Paraaortic lymph node (tissue), 1 donor: Measurements from ENCODE around the genes CPNE8 and SLC2A13.

DNA sequence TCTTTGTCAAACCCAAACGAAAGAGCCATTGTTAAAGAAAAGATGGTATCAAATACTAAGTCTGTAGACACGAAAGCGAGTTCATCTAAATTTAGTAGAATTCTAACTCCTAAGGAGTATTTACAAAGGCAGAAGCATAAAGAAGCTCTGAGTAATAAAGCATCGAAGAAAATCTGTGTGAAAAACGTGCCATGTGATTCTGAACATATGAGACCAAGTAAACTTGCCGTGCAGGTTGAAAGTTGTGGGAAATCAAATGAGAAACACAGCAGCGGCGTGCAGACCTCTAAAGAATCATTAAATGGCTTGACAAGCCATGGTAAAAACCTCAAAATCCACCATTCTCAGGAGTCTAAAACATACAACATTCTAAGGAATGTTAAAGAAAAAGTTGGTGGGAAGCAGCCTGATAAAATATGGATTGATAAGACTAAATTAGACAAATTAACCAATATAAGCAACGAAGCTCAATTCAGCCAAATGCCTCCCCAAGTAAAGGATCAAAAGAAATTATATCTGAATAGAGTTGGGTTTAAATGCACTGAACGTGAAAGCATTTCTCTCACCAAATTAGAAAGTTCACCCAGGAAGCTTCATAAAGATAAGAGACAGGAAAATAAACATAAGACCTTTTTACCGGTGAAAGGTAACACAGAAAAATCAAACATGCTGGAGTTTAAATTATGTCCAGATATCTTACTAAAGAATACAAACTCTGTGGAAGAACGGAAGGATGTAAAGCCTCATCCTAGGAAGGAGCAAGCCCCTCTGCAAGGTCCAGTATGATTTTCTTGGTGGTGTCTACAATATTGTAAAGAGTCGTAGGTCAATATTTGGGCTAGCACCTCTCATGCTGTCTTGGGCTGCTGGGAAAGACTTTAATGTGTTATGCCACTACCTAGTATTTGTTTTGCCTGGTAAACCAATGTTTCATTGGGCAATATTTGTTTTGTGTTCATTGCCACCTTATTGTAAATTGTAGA is 26.3 kb downstream of the RESF1 start:
- PRO-cap = no peak

- PRO-cap = no peak
Observed at GRCh38 chr12:32107670-32108311, 1.1 kb downstream of the BICD1 start.

GRCh38 chr12:32118725-32119256 is 12.1 kb downstream of the BICD1 start:
- PRO-cap = no peak

DNA sequence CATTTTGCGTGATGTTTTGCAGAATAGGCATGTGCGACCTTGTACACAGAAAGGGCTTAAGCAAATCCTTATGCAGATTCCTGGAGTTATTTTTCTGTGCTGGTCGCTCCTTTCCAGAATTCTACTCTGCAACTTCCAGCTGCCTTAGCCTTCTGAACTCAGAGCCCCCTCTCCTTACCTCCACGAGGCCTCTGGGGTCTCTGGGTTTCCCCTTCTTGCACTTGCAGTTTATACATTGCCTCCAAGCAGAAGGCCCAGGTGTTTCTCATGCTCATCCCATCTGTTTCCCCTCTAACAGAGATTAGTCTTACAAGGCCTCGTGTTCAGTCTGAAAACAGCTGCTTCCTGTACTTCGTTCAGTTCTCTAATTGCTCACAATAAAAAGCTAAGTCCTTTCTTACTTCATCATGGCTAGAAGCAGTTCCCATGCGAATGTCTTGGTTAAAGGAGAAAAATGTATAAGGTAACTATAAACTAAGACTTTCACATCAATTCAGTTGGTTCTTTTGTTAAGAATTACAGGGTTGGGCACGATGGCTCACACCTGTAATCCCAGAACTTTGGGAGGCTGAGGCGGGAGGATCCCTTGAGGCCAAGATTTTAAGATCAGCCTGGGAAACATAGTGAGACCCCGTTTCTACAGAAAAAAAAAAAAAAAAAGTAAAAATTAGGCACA is 134.3 kb upstream of the FGD4 start:
- PRO-cap = no peak

- PRO-cap = no peak
Observed at GRCh38 chr12:32455793-32456159, 56.4 kb downstream of the FGD4 start.

- PRO-cap = no peak
Observed at GRCh38 chr12:32486227-32486592, 86.9 kb downstream of the FGD4 start.

- PRO-cap = no peak
Observed at GRCh38 chr12:32497762-32498132, 98.4 kb downstream of the FGD4 start.

DNA sequence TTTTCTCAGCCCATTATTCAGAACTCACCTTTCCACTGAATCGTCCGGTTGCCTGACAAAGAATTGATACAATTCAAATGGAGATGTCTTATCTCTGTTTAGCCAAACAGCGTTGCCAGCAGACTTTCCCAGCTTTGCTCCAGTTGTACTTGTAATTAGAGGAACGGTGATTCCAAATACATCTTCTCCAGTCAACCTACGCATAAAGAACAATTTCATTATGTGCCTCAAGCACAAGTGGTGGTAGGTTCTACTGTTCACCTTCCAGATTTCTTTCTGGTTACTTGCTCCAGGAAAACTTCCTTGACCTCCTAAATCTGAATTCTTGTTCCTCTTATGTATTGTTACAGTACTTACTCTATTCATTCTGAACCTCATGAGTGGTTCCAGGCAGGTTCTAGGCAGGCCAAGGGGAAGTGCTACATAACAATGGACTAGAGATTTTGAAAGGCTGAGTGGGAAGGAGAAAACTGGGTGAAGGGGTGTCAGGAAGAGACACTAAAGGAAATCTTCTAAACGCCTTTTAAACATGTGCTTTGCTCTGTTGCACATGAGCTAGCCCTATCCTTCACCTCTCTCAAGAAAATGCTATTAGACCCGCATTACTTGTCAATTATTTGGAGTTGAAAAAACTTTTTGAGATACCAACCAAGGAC is 1.7 kb downstream of the YARS2 start:
- PRO-cap = no peak

- PRO-cap = no peak
Observed at GRCh38 chr12:32821720-32821965, 65.9 kb upstream of the YARS2 start.

DNA sequence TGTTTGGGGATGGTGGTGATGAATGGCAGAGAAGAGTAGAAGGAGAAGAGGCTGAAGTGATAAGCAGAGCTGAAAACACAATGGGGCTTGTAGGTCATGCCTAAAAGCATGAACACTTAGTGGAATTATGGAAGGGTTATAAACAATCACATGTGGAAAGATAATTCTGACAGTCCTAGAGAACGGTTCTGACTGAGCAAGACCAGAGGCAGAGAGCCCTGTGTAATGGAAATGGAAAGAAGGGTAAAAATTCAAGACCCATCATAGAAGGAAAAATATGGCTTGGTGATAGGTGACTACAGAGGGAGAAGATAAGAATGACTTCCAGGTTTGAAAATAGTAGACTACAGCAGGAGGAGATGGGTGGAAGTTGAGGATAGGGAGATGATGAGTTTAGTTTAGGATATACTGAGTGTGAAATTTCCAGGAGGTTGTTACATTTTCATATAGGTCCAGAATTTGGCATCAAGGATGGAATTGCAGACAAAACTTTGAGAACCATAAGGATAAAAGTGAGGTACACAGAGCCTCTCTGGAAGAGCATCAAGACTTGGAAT is 21.1 kb downstream of the PKP2 start:
- PRO-cap = no peak

- PRO-cap = no peak
Observed at GRCh38 chr12:32895591-32896298, 832 bp downstream of the PKP2 start.

DNA sequence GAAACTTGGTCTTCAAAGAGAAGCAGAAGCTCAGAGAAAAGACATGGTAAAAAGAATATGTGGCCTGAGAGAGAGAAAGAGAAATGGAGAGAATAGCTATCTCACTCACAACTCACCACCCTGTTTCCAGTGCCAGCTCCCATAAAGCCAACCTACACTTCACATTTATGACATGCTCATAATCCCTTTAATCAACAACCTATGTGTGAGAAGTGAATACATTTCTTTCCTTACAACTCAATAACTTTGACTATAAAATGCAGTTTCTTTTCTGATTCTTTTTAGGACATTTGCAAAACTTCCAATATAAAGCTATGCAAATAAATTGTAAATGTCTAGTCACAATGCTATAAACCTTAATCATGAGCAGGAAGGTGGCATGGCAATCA is 67.1 kb downstream of the CPNE8 start:
- PRO-cap = no peak

DNA sequence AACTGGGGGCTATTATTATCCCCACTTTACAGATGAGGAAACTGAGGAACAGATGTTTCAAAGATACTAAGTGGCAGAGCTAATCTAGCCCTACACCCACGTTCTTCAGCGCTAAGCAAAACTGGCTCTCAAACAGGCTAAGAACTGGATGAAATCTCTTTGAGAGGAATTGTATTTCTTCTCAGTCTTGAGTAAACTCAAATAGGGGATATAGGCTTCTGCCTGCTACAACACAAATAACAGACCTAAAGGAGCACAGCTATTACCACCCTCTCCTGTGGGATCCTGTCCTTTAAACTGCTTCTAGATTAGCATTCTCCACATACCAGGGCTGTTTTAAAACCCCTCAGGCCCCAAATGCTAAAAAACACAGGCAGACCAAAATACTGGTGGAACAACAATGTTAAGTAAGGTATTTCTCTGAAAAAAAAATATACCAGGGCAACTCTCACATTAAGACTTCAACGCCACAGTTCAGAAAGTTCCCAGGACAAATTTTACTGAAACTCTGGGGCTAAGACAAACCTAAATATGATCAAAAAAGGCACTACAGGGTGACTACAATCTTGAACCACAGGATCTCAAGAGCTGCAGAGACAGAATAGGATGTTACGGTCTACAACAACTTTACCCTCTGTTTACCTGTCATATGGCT is 7.4 kb downstream of the CPNE8 start:
- PRO-cap = no peak

- PRO-cap = unidirectional peak, plus-strand start at chr12:38905396; bidirectional peak, plus-strand start at chr12:38905797, minus-strand start at chr12:38905591
Observed at GRCh38 chr12:38905352-38905849, at the start of gene CPNE8. CPNE8 (minus strand) TSS chr12:38905591.

DNA sequence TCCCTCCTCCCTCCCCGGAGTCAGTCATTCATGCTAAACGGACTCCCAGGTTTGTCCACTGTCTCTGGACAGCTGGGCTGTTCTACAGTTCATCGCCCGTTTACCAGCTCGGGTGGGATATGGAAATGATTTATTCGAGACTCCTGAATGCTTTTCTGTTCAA is 726 bp upstream of the KIF21A start:
- PRO-cap = no peak

DNA sequence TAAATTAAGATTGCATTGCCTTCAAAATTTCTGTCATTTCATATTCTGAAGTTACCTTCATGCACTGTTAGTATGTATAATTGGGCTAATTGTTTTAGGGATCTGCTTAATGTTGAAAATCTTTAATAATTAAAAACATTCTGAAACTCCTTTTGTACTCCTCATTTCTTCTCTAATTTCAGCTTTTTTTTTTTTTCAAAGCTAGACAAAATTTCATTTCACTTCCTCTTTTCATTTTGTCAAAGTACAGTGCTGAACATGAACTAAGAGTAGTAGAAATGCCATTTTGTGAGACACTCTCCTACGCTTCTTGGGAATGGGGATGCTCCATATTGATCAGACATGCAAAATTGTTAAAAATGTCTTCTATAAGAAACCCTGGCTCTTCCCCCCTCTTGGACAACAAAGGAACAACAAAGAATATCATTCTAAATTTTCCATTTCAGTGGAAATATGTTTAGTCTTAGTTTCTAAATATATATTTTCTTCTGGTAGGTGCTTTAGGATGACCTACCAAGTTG is 1.7 kb downstream of the ABCD2 start:
- PRO-cap = no peak

GRCh38 chr12:39812369-39812782 is 186.4 kb downstream of the C12orf40 start:
- PRO-cap = no peak

DNA sequence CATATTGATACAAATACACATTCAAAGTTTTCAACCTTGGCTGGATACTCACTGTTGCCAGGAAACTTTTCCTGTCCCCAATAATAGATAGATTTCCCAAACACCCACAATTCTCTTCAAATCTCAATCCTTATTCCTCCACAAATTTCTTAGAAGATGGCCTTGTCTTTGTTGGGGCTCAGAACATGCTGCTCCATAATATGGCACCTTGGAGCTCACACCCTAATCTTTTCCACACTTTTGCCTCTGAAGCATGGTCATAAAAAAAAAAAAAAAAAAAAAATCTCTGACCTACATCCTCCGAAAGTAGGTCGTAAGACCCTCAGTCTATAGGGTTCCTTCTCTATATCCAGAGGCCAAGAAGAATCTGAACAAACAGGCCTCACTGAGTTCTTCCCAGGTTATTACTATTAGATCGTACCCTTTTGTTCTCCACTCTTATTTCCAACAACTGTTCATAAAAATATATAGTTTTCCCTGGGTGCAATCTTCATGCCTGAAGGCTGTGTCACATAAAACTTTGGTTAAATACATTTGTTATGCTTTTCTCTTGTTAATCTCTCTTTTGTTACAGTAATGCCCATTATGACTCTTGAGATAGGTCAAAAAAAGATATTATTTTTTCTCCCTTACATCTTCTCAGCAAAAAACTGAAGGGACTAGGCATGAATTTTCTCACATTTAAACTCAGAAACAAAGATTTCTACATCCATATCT is 207.8 kb downstream of the C12orf40 start:
- PRO-cap = no peak

DNA sequence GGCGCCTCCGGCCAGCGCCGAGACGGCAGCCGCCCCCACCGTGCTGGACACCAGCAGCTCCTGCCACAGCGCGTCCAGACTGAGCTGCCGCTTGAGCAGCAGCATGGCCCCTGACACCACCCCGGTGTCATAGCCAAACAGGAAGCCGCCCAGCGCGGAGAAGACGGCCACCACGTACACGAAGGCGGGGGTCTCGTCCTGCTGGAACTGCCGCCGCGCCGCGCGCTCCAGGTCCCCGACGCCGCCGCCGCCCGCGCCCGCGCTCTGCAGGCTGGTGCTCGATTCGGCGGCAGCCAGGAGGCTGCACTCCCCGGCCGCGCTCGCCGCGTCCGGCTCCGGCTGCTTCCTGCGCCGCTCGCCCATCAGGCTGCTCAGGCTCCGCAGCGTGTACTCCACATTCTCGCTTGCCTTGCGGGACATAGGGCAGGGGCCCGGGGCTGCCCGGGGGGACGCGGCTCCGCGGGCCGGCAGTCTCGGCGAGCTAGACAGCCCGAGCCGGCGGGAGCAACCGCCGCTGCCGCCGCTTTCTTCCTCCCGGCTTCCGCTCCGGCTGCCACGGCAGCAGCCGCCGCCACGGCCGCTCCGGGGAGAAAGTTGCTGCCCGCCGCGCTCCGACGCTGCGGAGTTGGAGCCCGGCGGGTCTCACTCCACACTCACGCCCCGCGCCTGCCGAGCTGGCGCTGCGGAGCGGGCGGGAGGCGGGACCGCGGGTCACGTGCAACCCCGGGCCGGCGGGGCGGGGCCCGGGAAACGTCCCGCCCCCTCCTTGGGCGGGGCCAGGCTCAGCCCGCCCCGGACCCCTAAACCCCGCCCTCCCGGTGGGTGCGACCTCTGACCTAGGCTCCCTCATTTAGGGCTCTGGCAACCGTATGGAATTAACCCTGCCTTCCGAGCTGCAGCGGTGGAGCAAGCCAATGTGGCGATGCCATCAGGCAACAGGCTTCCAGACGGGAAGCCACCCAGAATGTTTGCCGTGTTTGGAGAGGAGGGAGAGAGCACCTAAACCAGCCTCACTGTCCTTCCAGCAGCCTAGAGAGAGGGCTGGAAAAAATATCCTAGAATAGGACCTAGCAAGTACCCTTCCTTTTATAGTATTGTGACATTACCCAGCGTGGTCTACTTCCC is at the start of gene SLC2A13:
Gene SLC2A13, minus strand, starts transcription at position 693 of the 1,125 bp plus-strand sequence.
- PRO-cap = bidirectional peak, plus-strand start at position 187 of the sequence, minus-strand start at position 76 of the sequence; unidirectional peak, minus-strand start at position 627 of the sequence; unidirectional peak, minus-strand start at position 668 of the sequence

DNA sequence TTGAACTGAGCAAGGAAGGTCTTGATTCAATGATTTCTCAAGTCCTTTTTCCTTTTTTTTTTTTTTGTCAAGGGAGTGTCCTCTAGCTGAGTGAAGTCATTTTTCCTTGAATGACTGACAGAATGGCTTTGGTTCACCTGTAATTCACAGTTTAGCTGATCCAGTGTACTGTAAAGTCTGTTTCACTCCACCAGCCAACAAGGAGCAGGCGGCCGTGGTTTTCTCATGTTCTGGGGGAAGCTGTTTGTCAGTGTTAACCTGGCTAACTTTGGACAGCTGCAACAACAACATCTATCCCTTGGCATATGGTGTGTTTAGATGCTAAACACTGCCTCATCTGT is 50.1 kb upstream of the SLC2A13 start:
- PRO-cap = no peak